ENCODE data around the genes LIPT1 and NMS.

DNA sequence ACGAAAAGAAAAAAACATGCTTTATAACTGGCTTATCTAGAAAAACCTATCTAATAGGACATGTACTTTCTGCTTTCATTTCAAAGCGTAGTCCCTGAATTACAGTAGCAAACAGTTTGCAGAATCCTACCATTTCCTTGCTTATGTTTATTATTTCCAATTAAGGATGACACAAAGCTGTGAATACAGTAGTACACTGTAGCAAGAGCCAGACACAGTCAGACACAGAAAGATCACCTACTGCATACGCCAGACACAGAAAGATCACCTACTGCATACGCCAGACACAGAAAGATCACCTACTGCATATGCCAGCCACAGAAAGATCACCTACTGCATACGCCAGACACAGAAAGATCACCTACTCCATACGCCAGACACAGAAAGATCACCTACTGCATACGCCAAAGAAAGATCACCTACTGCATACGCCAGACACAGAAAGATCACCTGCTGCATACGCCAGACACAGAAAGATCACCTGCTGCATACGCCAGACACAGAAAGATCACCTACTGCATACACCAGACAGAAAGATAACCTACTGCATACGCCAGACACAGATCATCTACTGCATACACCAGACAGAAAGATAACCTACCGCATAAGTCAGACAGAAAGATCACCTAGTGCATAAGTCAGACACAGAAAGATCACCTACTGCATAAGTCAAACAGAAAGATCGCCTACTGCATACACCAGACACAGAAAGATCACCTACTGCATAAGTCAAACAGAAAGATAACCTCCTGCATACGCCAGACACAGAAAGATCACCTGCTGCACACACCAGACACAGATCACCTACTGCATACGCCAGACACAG is 25.9 kb downstream of the COA5 start:
- PRO-cap: no peak
- RAMPAGE, long total RNA: no peak

- PRO-cap: no peak
- RAMPAGE, long total RNA: no peak
Measured at GRCh38 chr2:98607570-98607984, 735 bp downstream of the COA5 start.

DNA sequence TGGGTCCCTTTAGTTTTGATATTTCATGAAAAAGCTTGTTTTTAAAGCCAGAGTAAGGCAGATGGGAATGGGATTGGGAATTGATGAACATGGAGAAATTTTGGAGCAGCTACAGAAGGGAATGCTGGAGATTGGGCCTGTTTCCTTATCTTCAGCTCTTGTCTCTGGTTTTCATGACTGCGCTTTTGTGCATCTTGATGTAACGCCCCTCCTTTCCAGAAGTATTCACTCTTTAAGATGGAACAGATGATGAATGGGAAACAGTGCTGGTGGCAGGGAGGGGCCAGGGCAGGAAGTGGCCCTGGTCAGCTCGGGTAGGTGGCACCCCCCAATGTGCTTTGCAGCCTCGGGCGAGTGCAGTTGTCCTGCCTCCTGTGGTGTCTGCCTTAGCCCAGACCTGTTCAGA is 16.8 kb upstream of the MGAT4A start:
- PRO-cap: no peak
- RAMPAGE, long total RNA: no peak

DNA sequence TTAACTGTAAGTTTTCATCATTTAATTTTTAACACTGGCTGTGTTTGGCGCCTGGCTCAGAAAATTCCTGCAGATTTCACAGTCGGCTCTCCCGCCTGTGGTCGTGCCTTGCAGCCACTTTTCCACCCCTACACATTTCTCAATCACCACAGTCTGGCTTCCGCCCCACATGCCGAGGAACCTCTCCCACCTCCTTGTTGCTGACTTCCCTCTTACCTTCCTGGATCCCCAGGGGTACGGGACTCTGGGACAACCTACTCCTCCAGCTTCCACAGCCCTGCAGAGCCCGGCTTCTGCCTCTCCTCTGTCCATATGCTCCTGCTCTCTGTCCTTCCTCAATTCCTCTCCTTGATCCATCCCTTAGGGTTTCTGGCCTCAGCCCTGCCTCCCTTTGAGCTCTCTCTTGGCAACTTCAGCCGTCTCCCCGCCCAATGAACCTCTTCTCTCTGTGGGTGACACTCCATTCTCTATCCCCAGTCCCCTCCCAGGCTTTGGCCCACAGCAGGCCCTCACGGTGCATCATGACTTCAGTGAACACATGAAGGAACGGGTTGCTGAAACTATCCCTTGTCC is 41.8 kb upstream of the MGAT4A start:
- PRO-cap: no peak
- RAMPAGE, long total RNA: no peak

DNA sequence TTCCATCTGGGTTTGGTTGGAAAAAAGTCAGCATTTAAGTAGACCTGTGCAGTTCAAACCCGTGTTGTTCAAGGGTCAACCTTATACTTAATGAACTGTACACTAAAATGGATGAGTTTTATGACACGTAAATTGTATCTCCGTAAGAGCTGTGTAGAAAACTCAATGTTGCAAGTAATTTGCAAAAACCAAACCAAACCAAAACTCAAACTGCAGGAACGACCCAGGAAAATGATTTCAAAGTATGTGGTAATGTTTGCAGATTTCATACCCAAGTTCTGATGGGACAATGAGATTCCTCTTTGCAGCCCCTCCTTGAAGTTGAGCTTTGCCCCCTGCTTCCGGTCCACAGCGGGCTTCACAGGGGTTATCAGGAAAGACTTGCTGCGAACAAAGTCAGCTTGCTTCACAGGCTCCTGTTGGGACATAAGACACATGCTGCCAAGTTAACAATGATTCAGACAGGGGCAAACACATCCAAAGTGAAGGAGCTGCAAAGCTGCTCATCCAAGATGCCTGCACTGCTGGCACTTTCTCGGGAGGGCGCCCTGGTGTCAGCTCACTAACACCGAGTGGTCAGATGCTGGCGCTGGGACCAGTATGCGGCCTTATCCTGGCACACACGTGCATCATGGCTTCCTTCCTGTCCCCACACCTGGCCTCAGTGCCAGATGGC is 65.1 kb upstream of the MGAT4A start:
- PRO-cap: no peak
- RAMPAGE, long total RNA: no peak

DNA sequence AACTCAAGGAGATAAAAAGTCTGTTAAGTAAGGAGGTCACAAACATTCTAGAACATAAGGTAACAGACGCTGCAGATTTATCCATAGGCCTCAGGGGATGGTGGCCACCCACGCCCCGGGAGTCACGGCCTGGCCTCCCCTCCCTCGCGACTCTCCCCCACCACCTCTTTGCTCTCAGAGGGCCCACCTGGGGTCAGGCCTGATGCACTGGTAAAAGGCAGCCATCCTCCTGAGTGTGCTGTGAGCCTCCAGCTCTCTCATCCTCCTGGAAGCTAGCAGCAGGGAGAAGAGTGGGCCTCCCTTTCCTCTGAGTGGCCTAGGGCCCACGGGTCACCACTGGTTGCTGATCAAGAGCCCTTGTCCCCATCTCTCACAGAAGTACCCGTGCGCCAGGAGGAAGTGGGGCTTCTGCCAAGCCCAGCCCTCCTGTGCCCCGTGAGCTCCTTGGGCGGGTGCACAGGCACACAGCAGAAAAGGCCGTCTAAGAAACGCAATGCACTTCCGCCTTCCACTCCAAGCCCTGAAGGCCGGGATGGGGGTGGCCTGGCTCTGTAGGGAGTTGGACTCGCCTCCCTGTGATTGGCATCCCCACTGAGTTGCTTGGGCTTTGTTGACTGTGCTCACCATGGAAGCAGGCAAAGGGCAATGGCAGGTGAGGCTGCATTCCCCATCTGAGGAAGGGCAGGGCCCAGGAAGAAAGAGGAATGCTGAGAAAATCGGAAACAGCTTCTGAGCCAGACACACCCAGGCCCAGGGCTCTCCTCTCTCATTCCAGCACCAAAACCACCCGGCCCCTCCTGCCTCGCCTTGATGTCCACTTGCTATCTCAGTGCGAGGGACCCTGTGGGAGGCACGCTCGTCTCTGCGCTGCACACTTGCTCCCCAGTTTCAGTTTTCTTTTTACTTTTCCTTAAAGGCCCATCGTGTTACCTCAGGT is 66.9 kb downstream of the CRACDL start:
- PRO-cap: no peak
- RAMPAGE, long total RNA: no peak

DNA sequence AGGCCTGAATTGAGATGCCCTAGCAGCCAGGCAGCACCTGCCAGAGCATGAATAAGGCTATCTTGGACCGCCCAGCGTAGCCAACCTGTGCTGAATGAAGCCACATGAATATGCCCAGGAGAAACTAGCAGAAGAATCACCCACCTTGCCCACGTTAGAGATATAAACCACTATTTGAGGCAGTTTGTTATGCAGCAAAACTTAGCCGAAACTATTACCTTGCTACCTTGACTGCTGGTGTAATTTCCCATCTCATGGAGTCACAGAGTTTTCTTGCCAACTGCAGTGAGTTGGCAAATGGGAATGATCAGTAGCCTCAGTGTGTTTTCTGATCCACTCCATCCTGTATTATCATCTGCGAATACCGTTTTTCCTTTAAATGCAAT is 676 bp downstream of the TSGA10 start:
- PRO-cap: no peak
- RAMPAGE, long total RNA: no peak

- PRO-cap: bidirectional peak, plus-strand start at chr2:99155074, minus-strand start at chr2:99154920; unidirectional peak, plus-strand start at chr2:99155480
- RAMPAGE, long total RNA: start-site peak on the minus strand at chr2:99154900-99154942, 14 and 22 reads in 2 replicates; start-site peak on the plus strand at chr2:99154963-99155050, 47 and 29 reads in 2 replicates
Measured at GRCh38 chr2:99154459-99155750, at the start of gene LIPT1. TSS of gene LIPT1 (plus strand) at chr2:99154967.

- PRO-cap: no peak
- RAMPAGE, long total RNA: no peak
Measured at GRCh38 chr2:99171068-99171768, 9.6 kb downstream of the MITD1 start.

DNA sequence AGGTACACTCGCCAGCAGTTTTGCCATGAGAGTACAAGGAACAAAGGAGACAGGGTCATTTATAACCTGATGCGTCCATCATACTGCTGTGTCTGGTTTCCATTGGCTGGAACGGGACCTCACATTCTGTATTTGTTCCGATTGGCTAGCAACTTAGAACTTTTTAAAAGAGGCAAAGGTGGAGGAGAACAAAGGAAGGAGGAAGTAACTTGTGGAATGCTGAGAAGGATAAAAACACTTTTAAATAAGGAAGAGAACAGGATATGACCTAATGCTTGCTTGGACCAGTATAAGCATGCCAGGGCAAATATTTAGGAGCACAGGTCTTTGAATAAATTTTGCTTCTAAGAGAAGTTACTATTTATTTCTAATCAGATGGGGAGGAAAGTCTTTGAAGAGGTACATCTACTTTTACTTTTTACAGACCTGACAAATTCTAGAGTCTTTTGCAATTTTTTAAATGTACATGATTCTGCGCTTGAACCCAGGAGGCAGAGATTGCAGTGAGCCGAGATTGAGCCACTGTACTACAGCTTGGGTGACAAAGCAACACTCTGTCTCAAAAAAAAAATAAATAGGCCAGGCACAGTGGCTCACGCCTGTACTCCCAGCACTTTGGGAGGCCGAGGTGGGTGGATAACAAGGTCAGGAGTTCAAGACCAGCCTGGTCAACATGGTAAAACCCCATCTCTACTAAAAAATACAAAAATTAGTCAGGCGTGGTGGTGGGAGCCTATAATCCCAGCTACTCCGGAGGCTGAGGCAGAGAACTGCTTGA is 14.5 kb downstream of the REV1 start:
- PRO-cap: no peak
- RAMPAGE, long total RNA: no peak

GRCh38 chr2:99593298-99593843 is 103.6 kb upstream of the REV1 start:
- PRO-cap: no peak
- RAMPAGE, long total RNA: no peak

DNA sequence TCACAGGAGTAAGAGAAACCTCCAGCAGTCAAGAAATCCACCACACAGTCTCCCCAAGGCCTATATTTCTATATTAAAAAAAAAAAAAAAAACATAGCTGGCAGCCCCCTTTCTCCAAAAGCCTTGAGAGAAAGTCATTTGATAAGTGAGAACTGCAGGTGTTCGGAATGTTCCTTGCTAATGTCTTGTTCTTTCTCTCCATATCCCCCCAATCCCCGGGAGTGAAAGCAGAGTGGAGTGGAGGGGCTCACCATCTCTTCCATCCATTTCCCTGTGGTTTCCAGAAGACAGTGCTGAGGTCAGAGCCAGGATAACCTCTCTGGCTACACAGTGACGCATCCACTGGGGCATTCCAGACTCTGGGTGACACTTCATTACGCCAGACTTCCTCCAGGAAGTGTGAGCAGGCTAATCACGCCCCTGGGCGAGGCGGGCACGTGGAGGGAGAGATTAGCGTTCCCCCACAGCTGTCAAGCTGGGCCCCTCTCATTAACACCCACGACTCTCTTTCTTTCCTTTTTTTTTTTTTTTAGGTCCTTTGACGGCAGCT is 274.8 kb downstream of the AFF3 start:
- PRO-cap: no peak
- RAMPAGE, long total RNA: no peak

DNA sequence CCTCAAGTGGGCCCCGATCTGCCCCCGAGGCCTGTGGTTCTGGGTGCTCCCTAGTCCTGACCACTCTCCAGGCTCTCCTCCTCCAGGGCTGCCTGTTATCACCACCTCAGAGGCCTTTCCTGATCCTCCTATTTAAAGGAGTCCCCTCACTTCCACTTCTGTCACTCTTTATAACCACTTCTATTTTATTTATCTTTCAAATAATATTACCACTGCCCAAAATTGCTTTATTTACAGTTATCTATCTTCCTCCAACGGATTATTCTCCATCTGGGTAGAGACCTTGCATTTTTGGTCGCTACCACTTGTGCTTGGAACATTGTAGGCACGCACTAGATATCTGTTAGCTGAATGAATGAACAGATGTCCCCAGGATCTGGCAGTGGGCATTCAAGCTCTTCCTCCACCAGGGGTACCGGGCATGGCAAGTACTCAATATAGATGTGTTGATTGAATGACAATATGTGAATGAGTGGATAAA is 267.1 kb downstream of the AFF3 start:
- PRO-cap: no peak
- RAMPAGE, long total RNA: no peak

GRCh38 chr2:100107977-100108523 is 34.3 kb downstream of the AFF3 start:
- PRO-cap: no peak
- RAMPAGE, long total RNA: no peak

DNA sequence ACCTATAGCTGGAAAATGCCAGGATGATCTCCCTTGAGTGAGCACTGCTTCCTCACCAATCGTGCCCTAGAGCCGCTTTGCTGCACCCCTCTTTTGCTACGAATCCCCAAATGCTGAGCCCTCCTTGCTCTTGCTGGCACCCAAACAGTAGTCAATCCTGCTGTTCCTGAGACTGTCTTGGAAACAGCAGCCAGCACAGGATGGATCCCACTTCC is 58.5 kb downstream of the LONRF2 start:
- PRO-cap: no peak
- RAMPAGE, long total RNA: no peak

DNA sequence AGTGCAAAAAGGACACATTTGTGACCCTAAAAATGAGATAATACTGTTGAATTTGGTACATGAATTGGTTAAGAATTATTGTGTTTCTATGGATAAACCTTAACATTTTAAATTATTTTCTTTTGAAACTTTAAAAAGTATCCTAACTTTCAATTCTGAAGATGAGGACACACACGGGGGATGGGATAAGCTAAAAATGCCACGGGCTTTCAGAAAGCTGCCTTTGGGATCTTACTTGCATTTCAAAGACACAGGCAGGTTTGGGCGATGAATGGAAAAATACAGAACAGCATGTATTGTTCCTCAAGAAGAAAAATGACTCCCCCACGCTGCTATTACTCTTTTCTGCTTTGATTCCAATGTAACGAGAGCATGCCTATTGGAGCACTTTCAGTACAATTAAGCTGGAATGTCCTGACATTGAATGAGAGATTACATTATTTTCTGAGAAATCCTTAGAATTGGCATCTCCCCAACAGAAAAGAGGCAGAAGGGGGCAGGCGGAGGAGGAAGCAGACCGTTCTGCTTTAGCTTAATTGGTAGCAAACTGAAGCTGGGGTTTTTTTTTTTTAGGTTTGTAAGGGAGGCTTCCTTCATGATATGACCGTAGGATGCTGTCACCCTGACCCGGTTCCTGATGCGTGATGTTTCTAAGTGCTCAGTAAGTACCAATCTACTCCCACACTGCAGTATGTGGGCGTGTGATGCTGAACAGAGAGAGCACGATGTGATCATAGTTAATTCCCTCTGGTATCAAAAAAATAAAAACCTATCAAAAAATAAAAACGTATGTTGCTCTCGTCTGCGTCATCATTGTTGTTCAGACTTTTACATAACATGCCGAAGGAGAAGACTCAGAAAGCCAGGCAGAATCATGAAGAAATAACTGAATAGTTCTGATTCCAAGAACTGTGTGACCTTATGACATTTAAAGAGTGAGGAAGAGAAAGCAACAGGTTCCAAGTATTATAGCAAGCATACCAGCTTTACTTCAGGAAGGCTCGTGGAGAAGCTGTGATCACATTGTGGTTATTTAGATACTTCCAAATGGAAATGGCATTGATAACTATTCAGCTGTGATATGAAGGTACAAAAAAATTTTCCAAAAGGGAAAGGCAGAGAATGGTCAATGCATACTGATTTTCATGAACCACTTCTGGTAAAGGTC is 40.6 kb downstream of the LONRF2 start:
- PRO-cap: no peak
- RAMPAGE, long total RNA: no peak

- PRO-cap: no peak
- RAMPAGE, long total RNA: no peak
Measured at GRCh38 chr2:100395196-100395745, 22.2 kb downstream of the CHST10 start.

- PRO-cap: no peak
- RAMPAGE, long total RNA: no peak
Measured at GRCh38 chr2:100470299-100470717, at the start of gene NMS. TSS of gene NMS (plus strand) at chr2:100470482.

DNA sequence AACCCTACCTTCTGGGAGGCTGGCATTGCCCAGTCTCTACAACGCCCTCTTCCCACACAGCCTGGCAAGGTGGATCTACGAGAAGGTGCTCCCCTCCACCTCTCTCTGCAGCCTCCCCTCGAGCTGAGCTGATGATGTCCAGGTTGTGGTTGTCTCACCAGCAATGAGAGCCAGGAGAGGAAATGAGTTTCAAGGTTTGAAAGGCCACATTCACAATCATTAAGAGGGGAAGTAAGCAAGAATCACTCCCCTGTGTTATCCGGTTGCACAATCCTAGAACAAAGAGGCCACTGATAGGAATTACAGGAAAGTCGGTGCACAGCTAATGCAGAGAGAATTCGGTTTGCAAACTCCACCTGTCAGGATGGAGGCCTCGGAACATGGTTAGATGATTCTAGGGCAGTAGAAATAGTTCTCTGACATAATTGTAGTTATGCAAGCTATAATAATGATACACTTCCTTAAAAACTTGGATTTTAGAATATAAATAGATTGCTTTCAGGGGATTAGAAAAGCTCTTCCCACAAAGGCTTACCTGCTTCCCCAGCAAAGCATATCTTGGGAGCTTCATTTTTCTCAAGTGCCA is 39.2 kb upstream of the NPAS2 start:
- PRO-cap: no peak
- RAMPAGE, long total RNA: no peak

DNA sequence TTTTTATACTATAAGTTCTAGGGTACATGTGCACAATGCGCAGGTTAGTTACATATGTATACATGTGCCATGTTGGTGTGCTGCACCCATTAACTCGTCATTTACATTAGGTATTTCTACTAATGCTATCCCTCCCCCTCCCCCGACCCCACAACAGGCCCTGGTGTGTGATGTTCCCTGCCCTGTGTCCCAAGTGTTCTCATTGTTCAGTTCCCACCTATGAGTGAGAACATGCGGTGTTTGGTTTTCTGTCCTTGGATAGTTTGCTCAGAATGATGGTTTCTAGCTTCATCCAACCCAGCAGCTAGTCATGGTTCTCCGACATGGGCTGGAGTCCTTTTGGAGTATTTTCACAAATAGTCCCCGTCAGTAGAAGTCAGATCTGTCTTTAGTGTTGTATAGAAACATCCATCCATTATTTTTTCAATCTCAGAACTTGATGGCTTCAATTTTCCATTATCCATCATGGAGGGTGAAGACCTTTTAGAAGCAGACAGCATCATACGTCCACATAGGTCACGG is 10.5 kb downstream of the NPAS2 start:
- PRO-cap: no peak
- RAMPAGE, long total RNA: no peak